ENCODE measurements around the genes ARMC9 and NCL.

DNA sequence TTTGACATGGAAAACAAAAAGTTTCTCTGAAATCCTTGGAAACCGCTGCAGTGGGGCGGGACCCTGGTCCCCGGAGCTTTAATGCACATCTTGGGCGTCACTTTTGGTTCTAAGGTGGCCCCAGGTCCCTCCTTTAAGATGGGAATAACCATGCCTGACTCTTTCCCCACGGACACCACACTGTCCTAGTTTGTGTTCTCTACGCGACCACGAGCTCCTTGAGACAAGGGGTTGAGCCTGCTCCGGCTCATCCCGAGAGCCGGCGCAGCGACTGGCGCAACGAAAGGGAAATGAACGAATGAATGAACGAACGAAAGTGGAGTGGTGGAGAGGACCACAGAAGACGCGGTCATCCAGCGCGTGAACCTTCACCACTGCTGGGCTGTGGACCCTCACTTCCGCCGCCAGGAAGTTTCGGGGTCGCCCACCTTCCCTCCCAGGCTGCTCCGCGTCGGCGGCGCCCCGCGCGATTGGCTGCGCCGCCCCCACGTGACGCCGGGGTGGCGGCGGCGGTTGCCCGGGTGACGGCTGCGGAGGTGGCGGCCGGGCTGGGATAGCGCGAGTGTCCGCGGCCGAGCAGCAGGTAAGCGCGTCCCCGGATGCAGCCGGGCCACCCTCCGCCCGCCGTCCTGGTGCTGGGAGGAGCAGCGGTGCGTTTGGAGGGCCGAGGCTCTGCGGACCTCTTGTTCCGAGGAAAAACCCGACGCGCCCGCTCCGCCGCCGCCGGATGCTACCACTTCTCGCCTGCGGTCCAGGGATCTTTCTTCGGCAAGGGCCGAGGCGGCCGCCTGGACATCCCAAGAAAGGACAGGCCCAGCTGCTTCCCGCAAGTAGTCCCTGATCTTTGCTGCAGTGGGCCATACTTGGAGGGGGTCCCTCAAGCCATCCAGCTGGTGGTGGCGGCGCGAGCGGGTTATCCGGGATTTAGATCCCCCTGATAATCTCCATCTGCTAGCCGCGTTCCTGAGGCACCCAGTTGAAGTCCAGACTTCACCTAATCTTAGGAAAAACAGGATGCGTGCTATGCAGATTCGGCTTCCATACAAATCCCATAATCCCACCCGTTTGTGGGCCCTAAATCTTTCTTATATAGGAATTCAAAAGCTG is at the start of gene ARMC9:
Gene ARMC9 (plus strand): TSS at position 516 of the 1,107 bp plus-strand sequence.
- PRO-cap, 3 experiments, result peak in 3 of 3 experiments; most common plus-strand start position 554 of the sequence (in 1); most common minus-strand start position 376 of the sequence (in 1)
- RAMPAGE, long total RNA, 4 experiments, result start-site peak on the plus strand in 4 of 4 experiments, centred at positions 529 to 592 of the sequence, 205 to 519 reads per replicate
- RRBS, result 1% methylated on average over 9 of the region's 89 CpGs

- PRO-cap, 3 experiments, result no peak in any of the 3 experiments
- RAMPAGE, long total RNA, 4 experiments, result no peak in any of the 4 experiments
- RRBS, result no CpG with 5 or more reads among the region's 17 CpGs
These were observed 3.4 kb upstream of the B3GNT7 start for GRCh38 chr2:231391799-231392744.

DNA sequence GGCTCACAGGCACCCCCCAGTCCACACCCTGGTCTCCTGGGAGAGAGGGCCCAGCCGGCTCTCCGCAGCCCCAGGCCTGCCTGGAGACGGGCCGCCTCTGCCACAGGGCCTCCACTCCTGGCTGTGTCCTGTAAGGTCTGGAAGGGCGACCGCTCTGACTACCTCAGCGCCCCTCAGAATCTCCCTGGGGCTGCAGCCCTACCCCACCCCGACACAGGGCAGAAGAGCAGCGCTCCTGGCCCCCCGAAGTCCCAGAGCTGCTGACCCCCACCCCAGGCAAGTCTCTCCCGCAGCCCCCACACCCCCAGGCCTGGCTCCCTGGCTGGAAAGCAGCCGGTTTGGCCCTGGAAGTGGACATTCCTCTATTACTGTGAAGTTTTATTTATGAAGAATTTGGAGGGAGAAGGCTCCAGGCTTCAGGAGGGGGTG is 3.9 kb downstream of the B3GNT7 start:
- PRO-cap, 3 experiments, result no peak in any of the 3 experiments
- RAMPAGE, long total RNA, 4 experiments, result no peak in any of the 4 experiments
- RRBS, result no CpG with 5 or more reads among the region's 12 CpGs

- PRO-cap, 3 experiments, result no peak in any of the 3 experiments
- RAMPAGE, long total RNA, 4 experiments, result no peak in any of the 4 experiments
- RRBS, result no CpG with 5 or more reads among the region's 10 CpGs
These were observed 9.6 kb downstream of the NCL start for GRCh38 chr2:231454431-231455320.

- PRO-cap, 3 experiments, result no peak in any of the 3 experiments
- RAMPAGE, long total RNA, 4 experiments, result no peak in any of the 4 experiments
- RRBS, result no CpG with 5 or more reads among the region's 8 CpGs
These were observed 8.4 kb downstream of the NCL start for GRCh38 chr2:231455711-231456417.

DNA sequence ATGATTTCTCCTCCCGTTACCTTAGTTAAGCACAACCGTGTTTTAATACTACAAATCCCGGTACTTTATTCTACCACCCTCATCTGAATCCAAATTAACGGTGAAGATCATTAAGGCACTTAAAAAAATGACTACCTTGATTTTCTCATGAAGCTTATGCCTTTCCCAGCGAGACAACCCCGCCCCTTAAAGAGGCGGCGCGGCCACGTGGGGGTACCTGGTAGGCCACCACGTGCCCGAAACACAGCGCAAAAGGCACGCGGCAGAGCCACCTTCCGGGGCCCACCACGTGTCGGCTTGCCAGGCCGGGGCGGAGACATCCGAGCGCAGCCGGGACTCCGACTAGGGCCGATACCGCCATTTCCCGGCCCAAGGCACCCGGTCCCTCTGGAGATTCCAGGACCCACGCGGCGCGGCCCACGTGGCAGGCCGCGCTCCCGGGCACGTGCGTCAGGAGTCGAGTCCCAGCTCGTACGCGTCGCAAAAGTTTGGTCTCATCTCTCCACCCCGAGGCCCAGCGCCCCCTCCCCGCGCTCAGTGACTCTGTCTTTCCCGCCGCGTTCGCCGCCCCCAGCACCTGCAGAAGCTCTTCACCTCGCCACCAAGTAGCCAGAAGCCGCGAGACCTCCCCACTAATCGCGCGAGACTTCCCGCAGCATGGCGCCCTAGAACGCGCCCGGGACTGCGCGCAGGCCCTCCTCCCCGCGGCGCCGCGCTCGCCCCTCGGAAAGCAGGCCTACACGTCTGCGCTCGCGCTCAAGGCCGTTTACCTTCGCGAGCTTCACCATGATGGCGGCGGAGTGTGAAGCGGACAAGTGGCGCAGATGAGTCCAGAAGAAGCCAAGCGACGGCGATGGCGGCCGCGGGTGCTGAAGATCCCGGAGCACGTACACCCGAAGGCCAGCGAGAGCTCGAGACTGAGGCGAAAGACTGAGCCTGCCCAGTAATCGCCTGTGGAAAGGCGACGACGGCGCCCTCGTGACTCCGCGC is at the start of gene NCL:
Gene NCL (minus strand): TSS at position 919 of the 990 bp plus-strand sequence.
- PRO-cap, 3 experiments, result peak in 3 of 3 experiments; most common plus-strand start position 319 of the sequence (in 2); most common minus-strand start position 919 of the sequence (in 3)
- RAMPAGE, long total RNA, 4 experiments, result start-site peak on the minus strand in 4 of 4 experiments, centred at positions 605 to 928 of the sequence, 68 to 2,792 reads per replicate
- RRBS, result 1% methylated on average over 9 of the region's 103 CpGs

- PRO-cap, 3 experiments, result no peak in any of the 3 experiments
- RAMPAGE, long total RNA, 4 experiments, result no peak in any of the 4 experiments
- RRBS, result no CpG with 5 or more reads among the region's 3 CpGs
These were observed 11.9 kb upstream of the NMUR1 start for GRCh38 chr2:231542093-231542540.

GRCh38 chr2:231604966-231605168 is 12.2 kb downstream of the TEX44 start:
- PRO-cap, 3 experiments, result peak in 2 of 3 experiments; most common plus-strand start chr2:231605145 (in 1); most common minus-strand start chr2:231605108 (in 2)
- RAMPAGE, long total RNA, 4 experiments, result no peak in any of the 4 experiments
- RRBS, result 2% methylated on average over 11 of the region's 15 CpGs

DNA sequence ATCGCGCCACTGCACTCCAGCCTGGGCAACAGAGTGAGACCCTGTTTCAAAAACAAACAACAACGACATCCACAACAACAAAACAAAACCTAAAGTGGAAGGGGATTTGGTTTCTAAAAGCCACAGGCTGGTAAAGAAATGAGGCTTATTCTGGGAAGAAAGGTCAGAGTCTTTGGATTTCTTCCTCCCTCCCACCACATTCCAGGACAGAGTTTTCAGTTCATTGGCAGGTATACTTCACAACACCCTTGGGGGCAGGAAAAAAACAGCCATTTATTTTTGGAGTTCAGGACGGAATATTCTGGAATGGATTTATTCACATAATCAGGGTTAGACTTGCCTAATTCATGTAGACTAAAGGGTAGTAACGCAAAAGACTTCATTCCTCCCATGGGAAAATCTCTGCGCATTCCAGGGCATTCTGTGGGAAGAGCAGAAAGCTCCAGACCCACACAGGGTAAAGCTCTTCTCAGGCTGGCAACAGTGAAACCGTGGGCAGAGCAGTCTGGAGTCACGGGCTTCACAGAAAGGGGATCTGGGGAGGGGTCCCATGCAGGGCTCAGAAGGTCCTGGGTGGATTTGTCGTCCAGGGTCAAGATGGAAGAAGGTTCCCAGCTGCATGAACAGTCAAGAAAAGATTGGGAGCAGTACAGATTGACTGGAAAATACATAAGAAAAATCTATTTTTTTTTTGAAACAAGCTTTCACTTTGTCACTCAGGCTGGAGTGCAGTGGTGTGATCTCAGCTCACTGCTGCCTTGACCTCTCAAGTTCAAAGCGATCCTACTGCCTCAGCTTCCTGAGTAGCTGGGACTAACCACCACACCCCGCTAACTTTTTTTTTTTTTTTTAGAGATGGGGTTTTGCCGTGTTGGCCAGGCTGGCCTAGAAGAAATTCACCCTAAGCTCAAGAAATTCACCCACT is 35.2 kb downstream of the TEX44 start:
- PRO-cap, 3 experiments, result no peak in any of the 3 experiments
- RAMPAGE, long total RNA, 4 experiments, result no peak in any of the 4 experiments
- RRBS, result no CpG with 5 or more reads among the region's 12 CpGs

DNA sequence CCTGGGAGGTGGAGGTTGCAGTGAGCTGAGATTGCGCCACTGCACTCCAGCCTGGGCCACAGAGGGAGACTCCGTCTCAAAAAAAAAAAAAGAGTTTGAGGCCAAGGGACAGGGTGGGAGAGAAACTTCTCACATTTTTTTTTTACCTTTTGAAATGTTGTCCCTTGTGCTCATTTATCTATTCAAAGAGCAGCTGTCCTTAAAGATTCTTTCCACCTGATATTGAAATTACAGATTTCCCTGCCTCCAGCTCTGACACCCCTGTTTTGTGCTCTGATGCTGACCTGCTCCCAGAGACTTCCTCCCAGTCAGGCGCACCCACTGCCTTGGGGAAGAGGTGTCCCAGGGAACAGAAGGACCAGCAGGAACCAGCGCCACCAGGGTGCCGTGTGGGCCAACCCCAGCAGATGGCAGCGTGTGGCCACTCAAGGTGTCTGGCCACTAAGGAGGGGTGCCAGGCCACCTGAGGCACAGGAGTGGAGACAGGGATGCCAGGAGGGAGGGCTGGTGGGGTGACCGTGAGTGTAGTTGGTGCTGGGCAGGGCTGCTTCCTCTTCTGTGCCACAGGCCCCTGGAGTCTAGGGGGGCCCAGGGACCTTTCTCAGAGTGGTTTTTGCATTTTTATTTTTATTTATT is 55.8 kb downstream of the TEX44 start:
- PRO-cap, 3 experiments, result no peak in any of the 3 experiments
- RAMPAGE, long total RNA, 4 experiments, result no peak in any of the 4 experiments
- RRBS, result no CpG with 5 or more reads among the region's 7 CpGs

DNA sequence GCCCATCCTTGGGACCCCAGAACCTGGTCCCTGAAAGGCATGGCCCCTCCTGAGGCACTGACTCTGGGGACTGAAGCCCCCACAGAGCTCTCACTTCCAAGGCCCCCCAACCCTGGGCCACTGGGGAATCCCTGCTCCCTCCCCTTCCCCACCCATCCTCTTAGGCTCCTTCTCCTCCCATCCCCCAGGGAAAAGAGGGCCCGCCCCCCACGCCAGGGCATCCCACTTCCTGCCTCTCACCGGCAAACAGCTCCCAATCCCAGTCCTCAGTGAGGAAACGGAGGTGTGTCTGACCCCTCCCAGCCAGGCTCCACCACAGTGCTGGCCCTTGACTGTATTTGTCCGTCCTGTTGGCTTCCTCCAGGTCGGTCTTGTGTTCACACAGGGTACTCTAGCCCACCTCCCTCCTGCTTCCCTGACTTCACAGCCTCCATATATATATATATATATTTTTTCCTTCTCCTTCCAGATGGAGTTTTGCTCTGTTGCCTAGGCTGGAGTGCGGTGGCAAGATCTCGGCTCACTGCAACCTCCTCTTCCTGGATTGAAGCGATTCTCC is 34.9 kb upstream of the PTMA start:
- PRO-cap, 3 experiments, result peak in 1 of 3 experiments; most common minus-strand start position 182 of the sequence (in 1)
- RAMPAGE, long total RNA, 4 experiments, result no peak in any of the 4 experiments
- RRBS, result no CpG with 5 or more reads among the region's 9 CpGs

GRCh38 chr2:231798633-231799151 is 12.4 kb downstream of the COPS7B start:
- PRO-cap, 3 experiments, result no peak in any of the 3 experiments
- RAMPAGE, long total RNA, 4 experiments, result no peak in any of the 4 experiments
- RRBS, result no CpG with 5 or more reads among the region's 6 CpGs

- PRO-cap, 3 experiments, result no peak in any of the 3 experiments
- RAMPAGE, long total RNA, 4 experiments, result no peak in any of the 4 experiments
- RRBS, result no CpG with 5 or more reads among the region's 5 CpGs
These were observed 54.1 kb downstream of the DIS3L2 start for GRCh38 chr2:232015355-232016180.

- PRO-cap, 3 experiments, result no peak in any of the 3 experiments
- RAMPAGE, long total RNA, 4 experiments, result no peak in any of the 4 experiments
- RRBS, result 10% methylated on average over 9 of the region's 33 CpGs
These were observed 27.8 kb upstream of the ALPP start for GRCh38 chr2:232350704-232351163.

DNA sequence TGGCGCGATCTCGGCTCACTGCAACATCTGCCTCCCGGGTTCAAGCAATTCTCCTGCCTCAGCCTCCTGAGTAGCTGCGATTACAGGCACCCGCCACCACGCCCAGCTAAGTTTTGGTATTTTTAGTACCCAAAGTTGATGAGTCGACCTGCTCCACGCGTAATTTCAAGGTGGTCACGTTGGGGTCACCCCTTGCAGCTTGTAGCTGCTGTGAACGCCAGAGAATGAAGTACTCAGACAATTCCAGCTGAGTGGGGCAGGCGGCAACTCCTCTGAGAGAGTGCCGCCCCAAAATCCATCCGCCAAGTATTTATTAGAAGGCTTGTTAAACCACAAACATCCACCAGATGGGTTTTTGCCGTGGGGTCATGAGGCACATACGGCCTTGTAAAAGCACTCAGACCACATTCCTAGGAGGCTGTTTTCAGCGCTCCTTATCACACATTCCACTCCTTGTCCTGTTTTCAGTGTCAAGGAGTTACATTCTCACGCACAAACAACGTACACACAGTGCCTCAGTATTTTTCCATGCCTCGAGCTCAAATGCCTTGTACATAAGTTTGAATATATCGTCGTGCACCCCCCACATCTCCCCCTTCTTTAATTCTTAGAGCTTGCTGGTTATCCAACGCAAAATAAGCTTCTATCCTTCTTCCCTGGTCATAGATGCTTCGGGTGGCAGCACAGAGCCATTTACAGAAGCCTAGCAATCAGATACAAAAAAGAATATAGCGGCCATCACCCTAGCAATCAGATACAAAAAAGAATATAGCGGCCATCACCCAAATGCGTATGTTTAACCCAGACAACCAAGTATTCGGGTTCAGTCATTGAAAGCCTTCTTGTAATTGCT is 7.2 kb downstream of the ALPP start:
- PRO-cap, 3 experiments, result no peak in any of the 3 experiments
- RAMPAGE, long total RNA, 4 experiments, result no peak in any of the 4 experiments
- RRBS, result no CpG with 5 or more reads among the region's 29 CpGs

DNA sequence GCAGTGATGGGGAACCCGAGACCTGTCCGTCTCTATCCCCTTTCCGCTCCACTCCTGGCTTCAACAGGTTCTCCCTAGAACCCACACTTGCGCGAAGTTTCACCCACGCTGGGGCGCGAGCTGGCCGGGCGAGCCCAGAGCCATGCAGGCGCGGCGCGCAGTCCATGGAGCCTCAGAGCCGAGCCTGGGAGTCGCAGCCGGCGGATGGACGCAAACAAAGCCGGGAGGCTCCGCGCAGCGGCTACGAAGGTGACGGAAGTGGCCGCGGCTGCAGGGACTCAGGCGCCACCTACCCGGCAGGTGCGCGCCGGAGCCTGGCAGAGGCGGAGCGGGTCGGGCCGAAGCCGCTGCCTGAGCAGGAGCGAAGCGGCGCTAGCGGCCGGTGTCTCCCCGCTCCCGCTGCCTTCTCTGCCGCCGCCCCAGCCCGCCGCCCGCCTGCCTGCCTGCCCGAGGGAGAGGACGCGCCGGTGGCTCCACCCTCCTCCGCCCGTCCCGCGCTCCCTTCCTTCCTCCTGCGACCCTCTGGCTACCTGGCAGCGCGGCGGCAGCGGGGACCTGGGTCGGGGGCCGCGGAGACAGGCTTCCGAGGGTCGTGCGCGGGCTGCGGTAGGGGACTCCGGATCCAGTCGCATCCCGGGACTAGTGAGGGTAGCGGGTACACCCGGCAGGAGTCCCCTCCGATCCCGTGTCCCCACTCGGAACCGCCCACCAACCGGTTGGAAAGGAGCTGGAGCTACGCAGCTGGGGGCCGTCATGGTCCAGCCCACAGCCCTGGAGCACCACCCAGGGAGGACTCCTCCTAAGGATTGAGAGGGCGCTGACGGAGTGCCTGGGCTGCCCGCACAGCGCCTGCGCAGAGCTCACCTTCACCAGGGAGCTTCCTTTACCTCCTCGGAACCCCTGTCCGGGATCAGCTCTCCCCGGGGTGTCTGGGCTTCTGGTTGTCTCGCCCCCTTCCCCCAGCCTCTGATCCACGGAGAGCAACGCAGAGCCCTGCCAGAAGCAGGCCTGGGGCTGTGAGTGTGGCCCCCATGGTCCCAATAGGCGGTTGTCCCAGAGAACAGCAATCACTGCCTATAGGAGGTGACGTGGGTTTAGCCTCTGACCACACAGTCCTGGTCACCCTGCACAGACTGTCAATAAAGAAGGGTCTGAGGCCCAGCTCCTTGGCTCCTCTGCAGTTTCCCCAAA is 14.3 kb downstream of the ALPG start:
- PRO-cap, 3 experiments, result no peak in any of the 3 experiments
- RAMPAGE, long total RNA, 4 experiments, result no peak in any of the 4 experiments
- RRBS, result 5% methylated on average over 46 of the region's 95 CpGs

GRCh38 chr2:232502646-232503951 is 15.5 kb upstream of the ECEL1 start:
- PRO-cap, 3 experiments, result peak in 3 of 3 experiments; most common plus-strand start chr2:232503223 (in 2); most common minus-strand start chr2:232503088 (in 2)
- RAMPAGE, long total RNA, 4 experiments, result no peak in any of the 4 experiments
- RRBS, result 43% methylated on average over 7 of the region's 100 CpGs

- PRO-cap, 3 experiments, result no peak in any of the 3 experiments
- RAMPAGE, long total RNA, 4 experiments, result no peak in any of the 4 experiments
- RRBS, result no CpG with 5 or more reads among the region's 13 CpGs
These were observed 29.0 kb upstream of the GIGYF2 start for GRCh38 chr2:232668008-232668709.

DNA sequence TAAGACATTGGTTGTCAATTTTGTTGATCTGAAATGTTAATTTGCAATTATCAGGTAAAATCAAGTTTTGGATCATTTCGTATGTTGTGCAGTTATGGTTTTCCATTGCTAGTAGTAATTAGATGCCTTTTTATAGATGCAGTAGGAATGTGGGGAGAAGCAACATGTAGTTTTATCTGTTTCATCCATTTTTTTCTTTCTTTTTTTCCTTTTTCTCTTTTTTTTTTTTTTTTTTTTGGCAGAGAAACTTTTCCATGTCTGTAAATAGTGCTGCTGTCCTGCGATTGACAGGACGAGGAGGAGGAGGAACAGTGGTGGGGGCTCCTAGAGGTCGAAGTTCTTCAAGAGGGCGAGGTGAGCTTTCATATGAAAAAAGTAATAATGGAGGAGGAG is 20.4 kb downstream of the KCNJ13 start:
- PRO-cap, 3 experiments, result no peak in any of the 3 experiments
- RAMPAGE, long total RNA, 4 experiments, result no peak in any of the 4 experiments
- RRBS, result no CpG with 5 or more reads among the region's 5 CpGs

DNA sequence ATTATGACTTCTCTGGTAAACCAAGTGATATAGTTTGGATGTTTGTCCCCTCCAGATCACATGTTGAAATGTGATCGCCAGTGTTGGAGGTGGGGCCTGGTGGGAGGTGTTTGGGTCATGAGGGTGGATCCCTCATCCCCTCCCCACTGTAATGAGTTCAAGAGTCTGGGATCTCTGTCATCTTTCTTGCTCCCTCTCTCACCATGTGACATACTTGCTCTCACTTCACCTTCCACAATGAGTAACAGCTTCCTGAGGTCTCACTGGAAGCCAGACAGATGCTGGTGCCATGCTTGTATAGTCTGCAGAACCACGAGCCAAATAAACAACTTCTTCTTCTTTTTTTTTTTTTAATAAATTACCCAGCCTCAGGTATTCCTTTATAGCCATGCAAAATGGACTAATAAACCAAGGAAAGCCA is 8.4 kb upstream of the KCNJ13 start:
- PRO-cap, 3 experiments, result peak in 2 of 3 experiments; most common plus-strand start position 154 of the sequence (in 2)
- RAMPAGE, long total RNA, 4 experiments, result no peak in any of the 4 experiments
- RRBS, result no CpG with 5 or more reads among the region's 2 CpGs